M059J (cell line): ENCODE measurements around the gene LRRC43.

- RAMPAGE, long total RNA: no peak
Observed at GRCh38 chr12:122013491-122014488, 7.9 kb upstream of the BCL7A start.

- RAMPAGE, long total RNA: no peak
Observed at GRCh38 chr12:122123173-122123746, 44.7 kb downstream of the MLXIP start.

DNA sequence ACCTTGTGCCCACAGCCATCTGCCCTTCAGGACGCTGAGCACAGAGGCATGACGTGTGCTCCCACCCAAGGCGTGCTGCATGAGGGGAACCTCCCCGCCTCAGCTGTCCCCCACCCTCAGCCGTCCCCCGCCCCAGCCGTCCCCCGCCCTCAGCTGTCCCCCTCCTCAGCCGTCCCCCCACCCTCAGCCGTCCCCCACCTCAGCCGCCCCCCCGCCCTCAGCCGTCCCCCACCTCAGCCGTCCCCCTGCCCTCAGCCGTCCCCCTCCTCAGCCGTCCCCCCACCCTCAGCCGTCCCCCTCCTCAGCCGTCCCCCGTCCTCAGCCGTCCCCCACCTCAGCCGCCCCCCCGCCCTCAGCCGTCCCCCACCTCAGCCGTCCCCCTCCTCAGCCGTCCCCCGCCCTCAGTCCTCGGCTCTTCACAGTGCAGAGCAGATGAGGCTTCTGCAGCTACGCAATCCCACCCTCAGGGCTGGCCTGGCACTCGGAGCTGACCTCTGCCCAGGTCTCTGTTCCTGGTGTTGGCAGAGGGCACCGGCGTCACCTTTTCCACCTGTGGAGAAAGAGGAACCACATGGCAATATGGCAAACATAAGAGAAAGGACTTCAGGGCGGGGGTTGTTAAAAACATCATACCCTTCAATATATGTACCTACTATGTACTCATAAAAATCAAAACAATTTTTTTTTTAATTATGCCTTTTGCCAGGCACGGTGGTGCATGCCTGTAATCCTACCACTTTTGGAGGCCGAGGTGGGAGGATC, 45.7 kb downstream of the MLXIP start:
- RAMPAGE, long total RNA: no peak

GRCh38 chr12:122142981-122143238, 31.1 kb downstream of the IL31 start:
- RAMPAGE, long total RNA: no peak

GRCh38 chr12:122182817-122183607, at the start of gene LRRC43:
Gene LRRC43 (plus strand): TSS chr12:122183123.
- RAMPAGE, long total RNA: no peak

DNA sequence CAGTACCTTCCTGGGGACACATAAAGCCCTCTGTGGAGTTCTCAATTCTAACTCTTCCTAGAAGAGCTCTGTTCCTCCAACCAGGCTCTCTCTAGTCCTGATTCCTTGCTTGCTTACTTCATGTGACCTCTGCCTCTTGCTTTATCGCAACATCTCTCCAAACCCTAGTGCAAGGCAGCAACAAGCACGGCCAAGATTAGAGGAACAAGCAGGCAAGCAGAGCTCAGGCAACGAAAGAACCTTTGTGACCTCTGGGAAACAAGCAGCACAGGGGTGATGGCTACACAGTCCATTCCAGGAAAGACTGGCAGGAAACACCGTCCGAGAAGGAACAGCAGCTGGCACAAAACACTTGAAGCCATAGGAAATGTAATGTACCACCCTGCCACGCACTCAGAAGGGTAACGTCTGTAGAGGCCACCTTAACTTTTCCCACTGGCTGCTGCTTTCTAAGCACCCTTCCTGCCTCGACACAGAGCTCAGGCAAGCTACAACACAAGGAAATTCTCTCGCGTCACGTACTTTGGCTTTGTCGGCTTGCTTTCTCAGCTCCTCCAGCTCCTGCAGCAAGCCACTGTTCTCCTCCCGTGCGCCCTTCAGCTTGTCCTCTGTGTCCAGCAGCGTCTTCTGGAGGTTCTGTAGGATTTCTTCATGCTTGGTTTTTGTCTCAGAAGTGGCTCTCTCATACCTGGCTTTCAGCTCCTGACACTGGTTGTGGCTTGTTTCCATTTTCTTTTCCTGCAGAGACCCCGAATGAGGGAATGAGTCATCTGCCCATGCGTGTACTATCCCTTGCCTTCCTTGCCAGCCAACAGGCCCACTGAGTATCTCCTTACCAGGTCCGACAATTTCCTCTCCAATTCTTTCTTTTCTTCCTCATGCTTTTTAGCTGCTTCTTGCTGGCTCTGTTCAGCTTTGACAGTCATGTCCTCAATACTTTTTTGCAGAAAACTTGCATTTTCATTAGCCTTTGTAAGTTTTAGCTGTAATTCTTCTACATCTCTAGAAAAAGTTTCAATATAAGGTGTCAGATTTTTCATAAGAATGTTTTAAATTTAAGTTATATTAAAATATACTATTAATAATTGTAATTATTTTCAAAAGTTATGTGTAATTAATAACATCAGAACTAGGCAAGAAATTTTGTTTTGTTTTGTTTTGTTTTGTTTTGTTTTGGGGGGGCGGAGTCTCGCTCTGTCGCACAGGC, 61.5 kb upstream of the VPS33A start:
- RAMPAGE, long total RNA: no peak

DNA sequence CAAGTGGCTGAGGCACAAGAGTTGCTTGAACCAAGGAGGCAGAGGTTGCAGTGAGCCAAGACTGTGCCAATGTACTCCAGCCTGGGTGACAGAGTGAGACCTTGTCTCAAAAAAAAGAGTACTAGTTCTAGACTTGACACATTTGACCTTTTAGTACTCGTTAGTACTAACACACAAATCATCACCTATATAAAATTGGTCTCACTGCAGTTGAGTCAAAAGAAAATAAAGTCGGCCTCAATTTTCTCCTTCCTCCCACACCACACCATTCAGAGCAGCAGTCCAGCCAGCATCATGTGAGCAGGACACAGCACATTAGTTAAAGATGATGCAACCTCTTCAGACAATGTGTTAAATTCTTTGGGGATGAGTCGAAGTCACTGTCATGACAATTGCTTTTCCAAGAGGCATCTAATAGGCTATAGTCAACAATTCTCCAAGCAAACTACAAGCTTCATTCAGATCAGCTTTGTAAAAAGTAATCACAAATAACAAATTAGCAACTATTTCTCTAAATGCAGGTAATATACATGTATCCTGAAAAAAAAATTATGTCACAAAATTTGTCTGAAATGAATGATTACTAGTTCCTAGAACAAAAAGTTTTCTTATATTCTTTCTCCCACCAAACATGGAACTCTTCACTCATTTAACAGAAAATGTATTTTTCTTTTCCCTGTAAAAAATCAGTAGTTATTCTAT, 55.6 kb downstream of the CLIP1 start:
- RAMPAGE, long total RNA: no peak

DNA sequence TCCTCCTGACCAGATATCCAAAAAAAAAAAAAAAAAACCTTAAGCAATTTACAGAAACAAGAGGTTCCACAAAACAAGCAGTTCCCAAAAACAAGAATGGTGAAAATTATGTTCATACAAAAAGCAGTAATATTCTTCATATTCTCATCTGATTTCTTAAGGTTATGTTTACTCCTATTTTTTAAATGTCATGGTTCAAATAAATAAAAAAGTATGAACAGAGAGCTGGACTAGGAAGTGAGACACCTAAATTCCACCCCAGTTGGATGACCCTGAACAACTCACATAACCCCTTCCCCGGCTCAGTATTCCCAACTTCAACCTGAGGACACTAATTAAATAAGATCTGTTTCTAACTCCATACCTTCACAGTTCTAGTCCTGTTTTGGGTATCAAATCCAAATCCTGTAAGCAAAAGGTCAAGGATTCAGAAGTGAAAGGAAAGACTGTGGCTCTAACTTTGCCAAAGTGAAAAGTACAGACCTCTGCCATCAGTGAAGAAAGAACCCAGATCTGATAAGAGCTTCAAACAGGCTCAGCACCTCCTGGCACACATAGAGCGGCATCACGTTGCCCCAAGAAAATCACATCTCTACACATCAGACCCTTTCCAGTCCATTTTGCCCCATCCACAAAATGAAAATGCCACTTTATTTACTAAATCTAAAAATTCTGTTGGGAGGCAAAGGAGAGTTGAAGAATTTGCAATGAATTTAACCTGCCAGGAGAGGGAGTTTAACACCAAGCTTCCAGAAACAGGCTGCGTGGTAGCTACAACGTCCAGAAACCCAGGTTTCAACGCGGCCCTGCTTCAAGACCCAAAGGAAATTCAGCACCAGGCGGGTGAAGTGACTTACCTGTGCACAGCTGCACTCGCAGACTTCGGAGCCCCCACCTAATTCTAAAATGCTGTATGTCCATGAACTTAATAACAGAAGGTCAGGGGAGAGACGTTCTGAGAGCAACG, 23.3 kb downstream of the CLIP1 start:
- RAMPAGE, long total RNA: no peak

- RAMPAGE, long total RNA: no peak
Observed at GRCh38 chr12:122468040-122468477, 32.7 kb downstream of the ZCCHC8 start.

- RAMPAGE, long total RNA: no peak
Observed at GRCh38 chr12:122504985-122506021, 4.6 kb upstream of the ZCCHC8 start.

DNA sequence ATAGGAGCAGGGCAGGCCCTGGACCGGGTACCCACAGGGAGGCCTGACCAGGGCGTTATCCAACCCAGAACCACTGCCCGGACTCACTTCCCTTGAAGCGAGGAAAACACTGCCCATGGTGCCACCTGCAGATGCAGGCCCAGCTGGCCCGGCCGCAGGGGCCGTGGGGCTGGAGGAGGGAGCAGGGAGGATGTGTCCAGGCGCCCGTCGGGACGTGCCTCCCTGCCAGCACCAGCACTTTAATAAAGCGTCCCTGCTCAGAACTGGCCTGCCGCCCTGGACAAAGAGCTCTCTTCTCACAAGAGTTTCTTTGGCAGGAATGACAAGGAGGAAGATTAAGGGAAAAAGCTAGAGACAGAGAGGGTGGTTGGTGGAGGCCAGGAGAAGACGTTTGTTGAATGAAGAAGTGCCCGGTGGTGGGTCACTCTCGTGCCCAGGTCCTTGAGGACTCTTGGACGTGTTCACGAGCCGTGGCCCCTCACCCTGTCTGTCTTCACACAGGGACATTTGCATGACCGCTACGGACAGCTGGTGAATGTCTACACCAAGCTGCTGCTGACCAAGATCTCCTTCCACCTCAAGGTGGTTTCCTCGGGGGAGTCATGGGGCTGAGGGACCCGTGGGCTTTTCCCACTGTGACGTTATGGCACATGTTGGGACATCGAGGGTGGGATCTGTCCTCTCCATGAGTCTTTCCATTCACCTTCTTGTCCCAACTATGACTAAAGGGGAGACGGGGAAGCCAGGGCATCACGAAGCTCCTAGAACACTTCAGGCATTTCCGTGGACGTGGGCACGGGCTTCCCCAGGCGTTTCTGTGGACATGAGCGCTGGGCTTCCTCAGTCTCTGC, 14.3 kb downstream of the HIP1R start:
- RAMPAGE, long total RNA: no peak

GRCh38 chr12:122893362-122894109, 2.4 kb downstream of the VPS37B start:
- RAMPAGE, long total RNA: no peak

- RAMPAGE, long total RNA: no peak
Observed at GRCh38 chr12:122895015-122895277, 978 bp downstream of the VPS37B start.

DNA sequence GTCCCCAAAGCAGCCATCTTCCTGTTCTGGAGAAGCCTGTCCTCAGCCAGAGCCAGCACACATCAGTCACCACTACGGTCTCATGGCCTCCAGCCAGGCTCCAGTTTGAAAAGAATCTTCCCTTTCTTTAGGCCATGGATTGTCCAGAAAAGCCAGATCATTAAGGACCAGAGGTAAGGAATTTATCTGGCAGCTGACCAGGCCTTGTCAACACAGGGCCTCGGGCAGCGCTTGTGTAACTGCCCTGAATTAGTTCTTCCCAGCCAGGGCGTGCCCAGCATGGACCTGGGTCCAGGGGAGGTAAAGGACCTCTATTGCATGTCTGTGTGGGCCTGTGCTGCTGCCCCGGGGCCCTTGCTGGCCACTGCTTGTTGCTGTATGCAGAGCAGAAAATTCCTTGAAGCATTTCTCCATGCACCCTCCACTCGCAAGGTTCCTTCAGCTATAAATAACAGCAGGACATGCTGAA, 21.6 kb upstream of the VPS37B start:
- RAMPAGE, long total RNA: no peak

GRCh38 chr12:122931997-122932707, 34.1 kb downstream of the ABCB9 start:
- RAMPAGE, long total RNA: no peak

DNA sequence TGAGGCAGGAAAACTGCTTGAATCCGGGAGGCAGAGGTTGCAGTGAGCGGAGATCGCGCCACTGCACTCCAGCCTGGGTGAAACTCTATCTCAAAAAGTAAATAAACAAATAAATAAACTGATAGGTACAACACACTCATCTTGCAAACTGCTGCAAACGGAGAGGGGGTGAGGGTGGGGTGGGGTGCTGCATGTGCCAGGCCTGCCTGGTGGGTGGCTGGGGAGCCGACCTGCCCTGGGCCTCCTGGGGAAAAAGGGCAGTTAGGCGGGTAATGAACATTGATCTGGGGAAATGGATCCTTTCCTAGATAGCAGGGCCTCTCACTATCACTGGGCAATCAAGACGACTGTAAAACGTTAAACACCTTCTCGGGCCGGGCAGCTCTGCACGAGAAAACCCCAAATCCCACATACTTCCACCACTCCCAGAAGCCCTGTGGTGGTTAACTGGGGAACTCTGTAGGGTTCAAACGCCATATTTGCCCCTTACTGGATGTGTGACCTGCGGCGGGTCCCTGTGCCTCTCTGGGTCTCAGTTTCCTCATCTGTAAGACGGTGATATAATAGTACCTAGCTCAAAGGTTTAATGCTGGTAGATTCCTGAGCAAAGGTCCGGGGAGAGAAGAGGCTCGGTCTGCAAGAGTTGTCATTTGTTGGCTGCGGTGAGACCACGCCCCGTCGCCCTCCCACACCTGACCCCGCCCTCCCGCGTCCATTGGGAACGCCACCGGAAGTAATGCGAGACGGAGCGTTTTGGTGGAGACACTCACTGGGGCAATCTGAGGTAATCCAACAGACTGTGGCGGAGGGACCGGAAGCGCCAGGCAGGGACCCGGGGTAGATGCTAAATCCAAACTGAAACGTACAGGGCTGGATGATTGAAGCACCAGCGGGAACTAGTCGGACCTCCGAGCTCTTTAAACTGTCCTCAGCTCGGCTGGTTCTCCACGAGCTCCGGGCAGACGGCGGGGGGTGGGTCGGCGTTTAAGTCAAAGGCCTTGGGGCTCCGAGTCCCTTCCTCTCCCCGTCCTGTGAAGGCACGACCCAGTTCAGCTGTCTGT, 769 bp upstream of the OGFOD2 start:
- RAMPAGE, long total RNA: no peak

GRCh38 chr12:122998256-122998515, 17.7 kb downstream of the ARL6IP4 start:
- RAMPAGE, long total RNA: no peak

DNA sequence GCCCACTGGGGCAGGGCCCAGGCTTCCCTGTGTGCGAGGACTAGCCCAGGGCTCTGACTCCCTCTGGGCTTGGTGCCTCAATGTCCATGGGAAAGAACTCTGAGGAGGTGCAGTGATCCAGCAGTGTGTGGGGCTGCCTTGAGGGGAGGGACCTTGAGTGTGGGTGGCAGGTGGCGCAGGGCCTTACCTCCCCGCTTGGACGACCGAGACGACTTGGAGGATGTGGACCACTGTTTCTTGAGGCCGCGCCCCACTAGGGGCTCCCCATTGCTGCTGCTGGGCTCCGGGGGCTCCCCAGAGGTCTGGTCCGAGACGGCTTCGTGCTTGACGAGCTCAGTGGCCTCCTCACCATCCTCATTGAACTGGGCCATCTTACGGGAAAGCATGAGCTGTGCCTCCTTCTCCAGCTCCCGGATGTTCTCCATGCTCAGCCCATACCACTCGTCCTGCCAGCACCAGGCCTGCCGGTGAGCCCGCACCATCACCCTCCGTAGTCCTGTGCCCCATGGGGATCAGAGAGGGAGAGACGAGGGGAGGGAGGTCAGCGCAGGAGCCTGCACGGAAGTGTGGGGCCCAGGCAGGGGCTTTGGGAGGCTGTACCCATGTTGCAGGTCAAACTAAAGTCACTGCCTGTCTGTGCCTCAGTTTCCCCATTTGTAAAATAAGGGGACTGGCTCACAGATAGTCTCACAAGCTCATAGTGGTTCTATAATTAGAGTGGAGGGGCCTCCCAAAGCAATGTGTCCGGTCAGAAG, 24.7 kb downstream of the ARL6IP4 start:
- RAMPAGE, long total RNA: no peak

GRCh38 chr12:123140293-123140750, 10.6 kb downstream of the PITPNM2 start:
- RAMPAGE, long total RNA: no peak

DNA sequence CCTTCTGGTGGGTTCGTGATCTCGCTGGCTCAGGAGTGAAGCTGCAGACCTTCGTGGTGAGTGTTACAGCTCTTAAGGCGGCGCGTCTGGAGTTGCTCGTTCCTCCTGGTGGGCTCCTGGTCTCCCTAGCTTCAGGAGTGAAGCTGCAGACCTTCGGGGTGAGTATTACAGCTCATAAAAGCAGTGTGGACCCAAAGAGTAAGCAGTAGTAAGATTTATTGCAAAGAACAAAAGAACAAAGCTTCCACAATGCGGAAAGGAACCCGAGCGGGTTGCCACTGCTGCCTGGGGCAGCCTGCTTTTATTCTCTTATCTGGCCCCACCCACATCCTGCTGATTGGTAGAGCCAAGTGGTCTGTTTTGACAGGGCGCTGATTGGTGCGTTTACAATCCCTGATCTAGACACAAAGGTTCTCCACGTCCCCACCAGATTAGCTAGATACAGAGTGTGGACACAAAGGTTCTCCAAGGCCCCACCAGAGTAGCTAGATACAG, 23.0 kb downstream of the RILPL2 start:
- RAMPAGE, long total RNA: no peak